Jejunum (tissue), 1 donor: Measurements from ENCODE around the genes STUB1, HAGHL and TPSAB1.

- PRO-cap, result bidirectional peak, plus-strand start at chr16:677312, minus-strand start at chr16:677158
Observed at GRCh38 chr16:676881-677884, 1.7 kb downstream of the RHBDL1 start.

DNA sequence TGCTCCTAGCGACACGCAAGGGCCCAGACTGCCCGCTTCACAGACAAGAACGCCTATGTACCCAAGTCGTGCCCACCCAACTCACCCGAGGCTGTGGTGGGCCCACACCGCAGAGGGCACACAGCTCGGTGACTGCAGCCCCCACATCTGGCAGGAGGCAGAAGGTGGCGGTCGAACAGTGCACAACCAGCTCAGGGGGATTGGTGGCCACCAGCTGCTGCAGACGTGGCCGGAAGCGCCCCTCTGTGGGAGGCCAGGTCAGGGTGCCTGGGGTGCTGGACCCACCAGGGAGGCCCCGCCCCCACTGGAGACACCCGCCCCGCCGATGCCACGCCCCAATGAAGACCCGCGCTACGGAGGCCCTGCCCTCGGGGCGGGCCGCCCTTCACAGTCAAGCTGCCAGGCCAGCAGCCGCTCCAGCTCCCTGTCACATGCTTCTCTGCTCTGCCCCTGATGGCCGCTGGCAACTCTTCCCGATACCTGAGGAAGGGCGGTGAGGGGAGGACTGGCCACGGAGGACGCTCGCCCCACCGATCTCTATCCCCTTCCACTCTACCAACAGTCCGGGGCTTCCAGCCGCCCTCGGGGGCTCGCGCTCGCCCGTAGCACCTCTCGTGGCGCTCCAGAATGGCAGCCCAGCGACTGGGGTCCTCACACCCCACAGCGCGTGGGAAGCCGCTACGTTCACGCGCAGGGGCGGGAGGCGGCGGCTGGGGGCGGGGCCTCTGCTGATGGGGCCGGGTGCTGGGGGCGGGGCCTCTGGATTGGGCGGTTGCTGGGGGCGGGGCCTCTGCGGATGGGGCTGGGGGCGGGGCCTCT lies 877 bp upstream of the STUB1 start:
- PRO-cap, result bidirectional peak, plus-strand start outside the sequence, minus-strand start at position 674 of the sequence

DNA sequence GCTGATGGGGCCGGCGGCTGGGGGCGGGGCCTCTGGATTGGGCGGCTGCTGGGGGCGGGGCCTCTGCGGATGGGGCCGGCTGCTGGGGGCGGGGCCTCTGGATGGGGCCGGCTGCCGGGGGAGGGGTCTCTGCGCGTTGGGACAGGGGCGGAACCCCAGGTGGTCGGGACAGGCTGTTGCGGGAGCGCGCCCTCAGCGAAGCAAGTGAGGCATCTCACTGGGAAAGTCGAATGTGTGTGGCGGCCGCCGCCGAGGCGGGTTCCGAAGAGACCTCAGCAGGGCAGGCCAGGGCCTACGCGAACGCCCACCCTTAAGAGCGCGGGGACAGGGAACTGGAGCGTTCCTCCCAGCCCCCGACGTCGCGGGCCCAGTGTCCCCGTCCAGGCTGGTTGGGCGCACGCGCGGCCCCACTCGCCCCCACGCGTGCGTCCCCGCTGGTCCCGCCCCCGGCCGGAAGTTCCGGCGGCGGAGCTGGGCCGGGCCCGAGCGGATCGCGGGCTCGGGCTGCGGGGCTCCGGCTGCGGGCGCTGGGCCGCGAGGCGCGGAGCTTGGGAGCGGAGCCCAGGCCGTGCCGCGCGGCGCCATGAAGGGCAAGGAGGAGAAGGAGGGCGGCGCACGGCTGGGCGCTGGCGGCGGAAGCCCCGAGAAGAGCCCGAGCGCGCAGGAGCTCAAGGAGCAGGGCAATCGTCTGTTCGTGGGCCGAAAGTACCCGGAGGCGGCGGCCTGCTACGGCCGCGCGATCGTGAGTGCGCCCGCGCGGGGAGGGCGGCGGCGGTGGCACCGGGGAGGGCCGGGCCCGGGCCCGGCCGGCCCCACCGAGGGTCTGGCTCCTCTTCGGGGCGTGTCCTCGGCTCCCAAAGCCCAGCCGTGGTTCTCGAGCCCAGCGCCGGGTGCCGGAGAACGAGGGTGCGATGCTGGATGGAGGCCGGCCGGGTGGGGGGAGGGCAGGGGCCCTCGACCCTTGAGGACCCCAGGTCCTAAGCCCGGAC lies at the start of gene STUB1:
STUB1 (plus strand) TSS at position 468 of the 989 bp plus-strand sequence.
- PRO-cap, result bidirectional peak, plus-strand start at position 144 of the sequence, minus-strand start outside the sequence; bidirectional peak, plus-strand start at position 456 of the sequence, minus-strand start at position 409 of the sequence

GRCh38 chr16:726658-727447 lies at the start of gene HAGHL:
HAGHL (plus strand) TSS chr16:727106.
- PRO-cap, result unidirectional peak, plus-strand start at chr16:727130; unidirectional peak, plus-strand start at chr16:727313

GRCh38 chr16:728645-729393 lies 1.9 kb downstream of the HAGHL start:
- PRO-cap, result unidirectional peak, minus-strand start at chr16:728950

DNA sequence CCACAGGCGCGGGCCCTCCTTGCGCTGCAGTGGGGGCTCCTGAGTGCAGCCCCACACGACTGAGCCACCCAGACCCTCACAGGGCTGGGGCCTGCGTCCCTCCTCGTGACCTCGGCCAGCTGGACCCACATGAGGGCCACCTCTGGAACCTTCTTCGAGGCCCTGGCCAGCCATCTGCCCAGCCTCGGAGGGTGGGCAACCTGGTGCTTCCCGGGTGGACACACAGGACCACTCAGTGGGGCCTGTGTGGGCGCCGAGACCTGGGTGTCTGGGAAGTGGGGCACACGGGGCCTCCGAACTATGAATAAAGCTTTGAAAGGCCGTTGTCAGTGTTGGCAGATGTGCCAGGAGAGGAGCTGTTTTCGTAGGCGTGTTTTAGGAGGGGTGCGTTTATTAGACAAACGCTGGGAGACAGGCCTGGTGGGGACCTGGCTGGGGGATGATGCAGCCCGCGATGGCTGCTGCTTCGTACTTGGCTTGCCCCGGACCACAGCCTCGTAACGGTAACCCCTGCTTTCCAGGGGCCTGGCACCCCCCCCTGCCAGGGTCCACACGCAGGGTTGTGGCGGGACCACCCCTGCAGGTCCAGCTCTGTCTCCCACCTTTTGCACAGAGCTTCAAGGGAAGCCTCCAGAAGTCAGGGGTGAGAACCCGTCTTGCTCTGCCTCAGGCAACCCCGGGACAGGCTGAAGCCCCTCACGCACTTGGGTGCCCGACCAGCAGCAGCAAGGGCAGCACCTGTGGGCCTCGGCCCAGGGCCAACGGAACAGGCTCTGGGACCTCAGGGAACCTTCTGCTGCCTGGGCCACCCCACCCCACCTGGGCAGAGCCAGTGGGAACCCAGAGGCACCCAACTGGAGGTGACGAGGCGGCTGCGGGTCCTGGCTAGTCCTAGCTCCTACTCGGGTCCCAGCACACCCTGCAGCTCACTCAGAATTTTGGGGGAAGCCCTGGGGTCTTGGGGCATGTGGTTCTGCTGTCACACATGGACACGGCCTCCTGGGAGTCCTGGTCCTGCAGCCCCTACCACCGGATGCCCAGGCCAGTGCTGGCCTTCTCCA lies 2.8 kb downstream of the HAGHL start:
- PRO-cap, result no peak

DNA sequence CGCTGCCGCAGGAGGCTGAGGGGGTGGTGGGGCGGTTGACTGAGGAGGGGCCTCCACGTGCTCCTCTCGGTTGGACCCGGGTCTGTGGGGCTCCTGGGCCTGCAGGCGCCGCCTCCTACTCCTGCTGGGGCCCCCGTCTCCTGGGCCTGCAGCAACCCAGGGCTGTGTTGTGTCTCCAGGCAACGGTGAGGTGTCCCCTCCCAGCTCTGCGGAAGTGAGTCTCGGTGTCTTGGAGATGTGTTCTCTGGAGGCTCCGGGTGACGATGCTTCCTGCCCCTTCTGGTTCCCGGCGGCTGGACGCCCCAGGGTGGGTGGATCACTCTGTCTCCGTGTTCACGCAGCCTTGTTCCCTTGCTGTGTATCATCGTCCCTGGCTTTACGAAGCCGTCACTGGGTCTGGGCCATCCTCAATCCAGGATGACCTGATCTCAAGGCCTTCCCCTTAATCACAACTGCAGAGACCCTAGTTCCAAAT lies 41.7 kb upstream of the GNG13 start:
- PRO-cap, result no peak

- PRO-cap, result no peak
Observed at GRCh38 chr16:979356-979800, 2.2 kb upstream of the SOX8 start.

DNA sequence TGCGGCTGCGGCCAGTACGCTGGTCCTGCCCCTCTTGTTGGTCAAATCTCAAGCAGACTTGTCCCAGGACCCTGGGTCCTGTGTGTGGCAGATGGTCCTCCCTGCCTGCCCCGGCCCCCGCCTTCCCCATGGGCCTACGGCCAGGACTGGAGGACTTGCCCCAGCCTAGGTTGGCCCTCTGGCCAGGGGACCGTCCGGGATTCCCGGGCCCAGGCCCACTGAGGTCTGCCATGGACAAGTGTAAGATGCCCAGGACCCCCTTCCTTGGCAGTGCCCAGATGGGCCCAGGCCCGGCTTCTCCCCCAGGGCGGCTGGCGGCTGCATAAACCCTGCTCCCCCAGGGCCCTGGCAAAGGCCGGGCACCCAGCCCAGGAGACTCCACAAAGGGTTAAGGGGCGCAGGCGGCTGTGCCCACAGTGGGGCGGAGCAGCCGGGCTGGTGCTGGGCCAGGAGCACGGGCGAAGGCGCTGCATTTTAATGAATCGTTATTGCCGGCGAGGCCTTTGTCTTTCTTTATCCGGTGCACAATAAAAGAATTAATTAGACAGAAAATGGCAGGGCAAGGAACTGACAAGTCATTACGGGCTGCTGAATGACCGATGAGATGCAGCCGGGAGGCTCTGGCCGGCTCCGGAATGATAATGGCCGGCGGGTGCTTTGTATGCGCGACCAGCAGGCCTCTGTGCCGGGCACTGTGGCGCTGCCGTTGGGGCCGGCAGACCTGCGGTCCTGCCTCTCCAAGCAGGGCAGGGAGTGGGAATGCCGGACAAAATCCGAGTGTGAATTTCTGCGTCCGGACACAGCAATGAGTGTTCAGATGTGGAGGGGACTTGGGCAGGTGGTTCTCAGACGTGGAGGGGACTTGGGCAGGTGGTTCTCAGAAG lies 9.2 kb downstream of the SOX8 start:
- PRO-cap, result no peak

DNA sequence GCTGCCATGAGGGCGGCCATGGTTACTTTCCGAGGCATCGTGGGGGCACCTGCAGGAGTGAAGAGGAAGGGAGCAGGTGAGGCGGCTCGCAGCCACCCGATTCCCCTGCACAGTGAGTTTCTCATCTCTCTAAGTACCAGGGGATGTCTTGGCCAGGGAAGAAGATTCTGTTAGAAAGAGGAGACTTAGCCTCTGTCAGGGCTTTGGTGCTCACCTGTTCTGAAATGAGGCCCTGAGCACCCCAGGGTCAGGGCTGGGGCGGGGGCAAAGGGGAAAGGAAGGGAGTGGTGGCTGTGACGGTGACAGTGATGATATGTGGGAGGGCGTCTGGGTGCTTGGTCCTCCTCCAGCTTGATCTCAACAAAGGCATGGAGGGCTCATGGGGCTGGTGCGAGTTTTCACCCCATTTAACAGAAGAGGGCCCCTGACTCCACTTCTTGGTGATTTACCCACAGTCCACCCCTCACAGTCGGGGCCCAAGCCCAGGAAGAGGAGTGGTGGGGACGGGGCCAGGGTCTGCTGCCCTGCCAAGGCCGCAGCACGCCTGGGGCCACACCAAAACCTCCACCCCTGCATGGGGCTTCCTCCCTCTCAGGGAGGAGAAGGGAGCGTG lies 15.1 kb downstream of the SOX8 start:
- PRO-cap, result no peak

GRCh38 chr16:1098625-1099155 lies 2.6 kb upstream of the C1QTNF8 start:
- PRO-cap, result no peak

DNA sequence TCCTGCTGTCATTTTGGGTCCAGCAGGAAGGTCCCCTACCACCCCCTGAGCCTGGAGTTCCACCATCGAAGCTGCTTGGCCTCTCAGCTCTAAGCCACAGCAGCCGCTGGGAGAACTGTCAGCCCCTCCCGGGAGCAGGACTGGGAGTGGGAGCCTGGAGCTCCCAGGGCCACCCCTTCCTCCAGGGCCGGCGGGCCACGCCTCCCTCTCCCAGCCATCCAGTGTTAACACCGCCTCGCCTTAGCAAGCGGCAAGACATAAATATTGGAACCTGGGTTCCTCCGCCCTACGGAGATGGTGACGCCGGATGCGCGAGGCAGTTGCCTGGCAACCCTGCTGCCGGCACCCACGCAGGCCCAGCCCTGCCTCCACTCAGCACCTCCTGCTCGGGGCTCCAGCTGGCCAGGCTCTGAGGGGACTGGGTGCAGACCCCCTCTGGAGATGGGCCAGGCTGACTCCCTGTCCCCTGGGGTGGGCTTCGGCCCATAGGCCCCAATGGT lies 27.5 kb upstream of the CACNA1H start:
- PRO-cap, result no peak

DNA sequence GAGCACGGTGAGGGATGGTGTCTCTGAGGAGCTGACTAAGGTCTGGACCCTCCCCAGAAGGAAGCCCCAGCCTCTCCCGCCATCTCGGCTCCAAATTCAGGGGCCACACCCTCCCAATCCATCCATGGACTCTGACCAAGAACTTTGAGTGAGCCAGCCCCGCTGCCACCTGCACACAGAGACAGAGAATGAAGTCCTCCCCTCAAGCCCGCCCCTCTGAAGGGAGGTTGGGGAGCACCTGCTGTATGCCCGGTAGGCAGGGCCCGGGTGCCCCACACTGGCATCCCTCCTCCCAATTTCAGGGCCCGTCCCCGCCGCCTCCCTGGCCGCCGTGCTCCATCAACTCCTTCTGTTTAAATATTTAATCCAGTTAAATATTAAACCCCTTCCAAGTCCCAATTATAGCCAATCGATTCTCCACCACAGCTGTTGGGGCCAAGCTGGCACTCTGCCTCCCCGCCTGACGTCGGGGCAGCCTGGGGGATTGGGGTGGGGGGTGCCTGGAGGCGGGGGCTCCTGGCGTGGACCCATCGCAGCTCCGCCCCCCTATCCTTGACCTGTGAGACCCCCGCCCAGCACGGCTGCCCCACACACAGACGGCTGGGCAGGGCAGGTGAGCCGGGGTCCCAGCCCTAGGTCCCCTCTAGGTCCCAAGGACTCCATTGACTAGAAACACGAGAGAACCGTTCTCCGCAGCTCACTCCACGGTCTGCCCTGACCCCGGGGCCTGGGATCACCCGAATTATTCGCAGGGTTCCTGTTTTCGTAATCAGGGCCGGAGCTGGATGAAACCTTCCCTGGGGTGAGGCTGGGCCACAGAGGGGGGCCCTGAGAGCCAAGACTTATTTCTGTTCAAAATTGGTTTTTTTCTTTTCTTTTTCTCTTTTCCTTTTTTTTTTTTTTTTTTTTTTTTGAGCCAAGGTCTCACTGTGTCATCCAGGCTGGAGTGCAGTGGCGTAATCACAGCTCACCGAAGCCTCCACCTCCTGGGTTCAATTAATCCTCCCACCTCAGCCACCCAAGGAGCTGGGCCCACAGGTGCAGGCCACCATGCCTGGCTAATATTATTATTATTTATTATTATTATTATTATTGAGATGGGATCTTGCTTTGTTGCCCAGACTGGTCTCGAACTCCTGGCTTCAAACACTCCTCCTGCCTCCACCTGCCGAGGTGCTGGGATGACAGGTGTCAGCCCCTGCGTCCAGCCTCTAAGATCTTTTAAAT lies 17.8 kb upstream of the CACNA1H start:
- PRO-cap, result no peak

DNA sequence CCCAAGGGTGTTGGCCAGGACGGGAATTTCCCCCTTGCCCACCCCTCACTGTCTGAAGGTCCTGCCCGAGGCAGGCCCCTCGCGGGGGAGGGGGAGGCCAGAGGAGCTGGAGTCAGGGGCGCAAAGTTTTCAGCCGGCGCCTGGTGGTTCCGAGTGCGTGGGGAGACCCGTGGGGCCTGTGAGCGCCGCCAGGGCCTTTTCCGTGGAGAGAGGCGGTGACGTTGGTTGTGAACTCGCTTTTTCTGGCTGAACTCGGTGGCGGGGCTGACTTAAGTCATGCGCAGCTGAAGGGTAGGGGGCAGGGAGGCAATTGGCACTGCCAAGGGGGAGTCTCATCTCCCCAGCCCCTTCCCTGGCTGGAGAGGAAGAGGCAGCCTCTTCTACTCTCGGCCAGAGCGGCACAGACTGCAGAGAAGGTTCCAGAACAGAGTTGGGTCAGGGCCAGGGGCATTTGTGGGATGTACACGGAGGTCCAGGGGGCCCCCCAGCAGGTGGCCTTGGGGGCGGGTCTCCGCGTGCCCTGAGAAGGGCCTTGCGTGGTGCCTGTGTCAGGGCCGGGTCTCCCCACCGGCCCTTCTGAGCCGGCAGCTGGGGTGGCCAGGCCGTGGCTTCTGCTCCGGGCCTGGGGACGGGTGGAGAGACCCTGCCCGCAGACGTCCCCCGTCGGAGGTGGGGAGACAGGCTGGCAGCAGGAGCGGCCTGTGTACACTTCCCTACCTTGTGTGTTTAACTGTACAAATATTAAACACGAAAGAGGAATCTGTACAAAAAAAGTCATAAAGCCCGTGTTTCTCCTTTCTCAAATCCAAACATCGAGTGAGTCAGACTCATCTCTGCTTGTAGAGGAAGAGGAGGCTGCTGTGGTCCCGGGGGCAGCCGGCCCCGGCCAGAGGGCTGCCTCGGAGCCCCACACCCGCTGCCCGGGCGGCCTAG lies 1.7 kb downstream of the CACNA1H start:
- PRO-cap, result no peak

DNA sequence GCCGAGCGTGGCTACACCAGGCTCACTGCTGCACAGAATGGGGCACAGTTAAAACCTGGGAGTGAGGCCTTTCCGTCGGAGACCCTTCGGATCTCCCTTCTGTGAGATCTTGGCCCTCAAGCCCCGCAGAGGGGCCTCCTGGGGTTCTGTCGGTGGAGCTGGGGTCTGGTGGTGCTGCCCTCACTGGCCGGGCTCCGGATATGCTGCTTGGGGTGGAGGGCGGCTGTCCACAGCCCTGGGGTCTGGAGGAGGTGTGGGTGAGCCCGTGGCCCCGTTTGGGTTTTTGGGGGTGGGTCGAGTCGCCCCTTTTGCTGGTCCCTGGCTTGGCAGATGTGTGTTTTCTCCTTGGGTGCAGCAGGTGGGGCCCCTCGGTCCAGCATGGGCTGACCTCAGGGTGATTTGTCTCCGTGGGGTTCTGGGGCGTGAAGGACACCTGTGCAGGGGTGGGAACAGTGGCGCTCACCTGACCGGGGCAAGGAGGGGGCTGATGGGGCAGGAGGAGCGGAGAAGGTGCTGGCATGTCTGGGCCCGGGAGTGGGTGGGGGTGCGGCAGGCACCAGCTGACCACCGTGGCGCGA lies 11.8 kb downstream of the CACNA1H start:
- PRO-cap, result no peak

DNA sequence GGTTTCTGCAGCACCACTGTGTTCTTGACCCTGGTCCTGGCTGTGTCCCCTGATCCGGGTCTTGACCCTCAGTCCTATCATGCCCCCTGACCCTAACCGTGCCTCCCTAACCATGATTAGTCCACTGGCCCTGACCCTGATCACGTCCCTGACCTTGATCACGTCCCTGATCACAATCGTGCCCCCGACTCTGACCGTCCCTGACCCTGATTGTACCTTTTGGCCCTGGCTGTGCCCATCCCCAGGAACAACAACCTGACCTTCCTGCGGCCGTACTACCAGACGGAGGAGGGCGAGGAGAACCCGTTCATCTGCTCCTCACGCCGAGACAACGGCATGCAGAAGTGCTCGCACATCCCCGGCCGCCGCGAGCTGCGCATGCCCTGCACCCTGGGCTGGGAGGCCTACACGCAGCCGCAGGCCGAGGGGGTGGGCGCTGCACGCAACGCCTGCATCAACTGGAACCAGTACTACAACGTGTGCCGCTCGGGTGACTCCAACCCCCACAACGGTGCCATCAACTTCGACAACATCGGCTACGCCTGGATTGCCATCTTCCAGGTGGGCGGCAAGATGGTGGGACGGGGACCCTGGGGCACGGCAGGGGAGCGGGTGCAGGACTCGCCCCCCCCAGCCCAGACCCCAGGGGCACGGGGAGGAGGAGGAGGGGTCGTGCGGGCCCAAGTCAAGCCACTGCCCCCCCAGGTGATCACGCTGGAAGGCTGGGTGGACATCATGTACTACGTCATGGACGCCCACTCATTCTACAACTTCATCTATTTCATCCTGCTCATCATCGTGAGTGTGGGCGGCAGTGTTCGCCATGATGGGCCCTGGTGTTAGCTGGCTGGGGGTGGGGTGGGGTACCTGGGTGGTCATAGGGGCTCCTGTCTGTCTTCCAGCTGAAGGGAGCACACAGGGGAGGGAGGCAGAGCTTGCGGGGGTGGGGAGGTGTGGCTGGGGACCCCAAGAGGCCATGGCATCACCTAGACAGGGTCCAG lies 24.8 kb downstream of the TPSG1 start:
- PRO-cap, result no peak

DNA sequence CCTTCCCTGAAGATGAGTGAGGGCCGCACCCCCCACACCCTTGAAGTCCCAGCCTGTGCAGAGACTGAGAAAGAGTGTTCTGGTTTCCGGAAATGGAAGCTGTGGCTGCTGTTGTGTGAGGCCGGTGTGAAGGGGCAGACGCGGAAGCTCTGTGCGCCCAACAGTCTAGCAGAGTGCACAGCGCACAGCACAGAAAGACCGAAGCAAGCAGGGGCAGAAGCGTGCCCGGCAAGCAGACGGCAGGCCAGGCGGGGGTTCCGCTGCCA lies 16.8 kb downstream of the TPSG1 start:
- PRO-cap, result no peak

- PRO-cap, result no peak
Observed at GRCh38 chr16:1224105-1225077, 677 bp downstream of the TPSG1 start.

DNA sequence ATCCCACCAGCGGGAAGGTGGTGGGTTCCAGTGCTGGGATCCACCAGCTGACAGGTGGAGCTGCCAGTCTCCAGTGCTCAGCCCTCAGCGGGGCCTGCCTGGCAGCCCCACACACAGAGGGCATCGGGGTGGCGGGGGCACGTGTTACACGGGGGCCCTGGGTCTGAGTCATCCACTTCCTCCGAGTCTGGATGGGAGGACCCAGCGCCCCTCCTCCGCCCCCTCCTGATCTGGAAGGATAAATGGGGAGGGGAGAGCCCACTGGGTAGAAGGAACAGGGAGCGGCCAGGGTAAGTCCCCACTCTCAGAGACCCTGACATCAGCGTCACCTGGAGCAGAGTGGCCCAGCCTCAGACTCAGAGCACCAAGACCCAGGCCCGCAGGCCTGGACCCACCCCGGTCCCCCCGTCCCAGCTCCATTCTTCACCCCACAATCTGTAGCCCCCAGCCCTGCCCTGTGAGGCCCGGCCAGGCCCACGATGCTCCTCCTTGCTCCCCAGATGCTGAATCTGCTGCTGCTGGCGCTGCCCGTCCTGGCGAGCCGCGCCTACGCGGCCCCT lies at the start of gene TPSAB1:
TPSAB1 (plus strand) TSS at position 267 of the 560 bp plus-strand sequence.
- PRO-cap, result no peak

DNA sequence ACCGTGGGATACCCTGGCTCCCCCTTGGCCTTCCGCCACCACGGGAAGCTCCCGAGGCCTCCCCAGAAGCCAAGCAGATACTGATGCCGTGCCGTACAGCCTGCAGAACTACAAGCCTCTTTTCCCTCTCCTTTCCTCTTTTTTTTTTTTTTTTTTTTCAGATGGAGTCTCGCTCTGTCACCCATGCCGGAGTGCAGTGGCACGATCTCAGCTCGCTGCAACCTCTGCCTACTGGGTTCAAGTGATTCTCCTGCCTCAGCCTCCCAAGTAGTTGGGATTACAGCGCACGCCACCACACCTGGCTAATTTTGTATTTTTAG lies 17.5 kb upstream of the UBE2I start:
- PRO-cap, result no peak